H7 (cell line): ENCODE measurements around a stretch of chr13.

GRCh38 chr13:98515076-98515876, 61.6 kb downstream of the STK24 start:
- RAMPAGE, long total RNA = no peak

- RAMPAGE, long total RNA = no peak
Measured at GRCh38 chr13:98525830-98526883, 50.8 kb downstream of the STK24 start.

- RAMPAGE, long total RNA = no peak
Measured at GRCh38 chr13:98541126-98542090, 35.5 kb downstream of the STK24 start.

DNA sequence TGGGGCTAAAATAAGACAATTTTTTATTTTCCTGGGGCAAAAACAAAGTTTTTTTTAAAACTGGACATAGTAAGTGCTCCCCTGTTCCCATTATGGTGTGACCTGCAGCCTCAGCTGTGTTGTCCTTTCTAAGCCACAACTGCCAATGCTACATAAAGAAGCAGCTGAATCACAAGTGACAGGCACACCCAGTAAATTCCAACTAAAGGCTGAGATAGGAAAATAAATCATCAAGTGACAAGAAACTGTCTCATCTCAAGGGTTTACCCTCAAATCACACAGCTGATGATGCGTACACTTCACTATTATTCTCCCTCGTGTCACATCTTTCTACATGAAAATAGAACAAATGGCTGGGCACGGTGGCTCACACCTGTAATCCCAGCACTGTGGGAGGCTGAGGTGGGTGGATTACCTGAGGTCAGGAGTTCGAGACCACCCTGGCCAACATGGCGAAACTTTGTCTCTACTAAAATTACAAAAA, 28.6 kb downstream of the STK24 start:
- RAMPAGE, long total RNA = no peak

DNA sequence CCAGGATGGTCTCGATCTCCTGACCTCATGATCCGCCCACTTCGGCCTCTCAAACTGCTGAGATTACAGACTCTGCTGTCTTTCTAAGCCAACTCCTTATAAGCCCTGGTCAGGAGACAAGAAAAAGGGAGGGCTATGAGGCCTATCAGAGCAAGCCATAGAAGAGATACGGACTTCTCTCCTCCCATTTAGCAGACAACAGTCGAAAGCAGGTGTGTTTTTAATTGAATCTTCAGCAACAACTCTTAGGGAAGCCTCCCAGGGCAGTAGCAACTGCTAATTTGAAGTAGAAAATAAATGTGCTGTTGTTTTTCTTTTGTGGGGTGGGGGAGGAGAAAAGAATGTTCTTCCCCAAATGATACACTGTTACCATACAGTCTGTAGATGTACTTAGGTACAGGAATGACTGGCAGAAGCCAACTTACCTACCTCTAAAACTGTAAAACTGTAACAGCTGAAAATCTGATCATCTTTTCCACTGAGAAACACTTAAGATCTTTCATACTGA, 2.6 kb downstream of the STK24 start:
- RAMPAGE, long total RNA = no peak

- RAMPAGE, long total RNA = no peak
Measured at GRCh38 chr13:98575875-98576949, 695 bp downstream of the STK24 start.

- RAMPAGE, long total RNA = no peak
Measured at GRCh38 chr13:98751268-98751855, 1.1 kb downstream of the SLC15A1 start.

GRCh38 chr13:98892536-98893054, 85.3 kb downstream of the DOCK9 start:
- RAMPAGE, long total RNA = no peak

- RAMPAGE, long total RNA = no peak
Measured at GRCh38 chr13:99341253-99341964, 34.2 kb upstream of the GPR183 start.

DNA sequence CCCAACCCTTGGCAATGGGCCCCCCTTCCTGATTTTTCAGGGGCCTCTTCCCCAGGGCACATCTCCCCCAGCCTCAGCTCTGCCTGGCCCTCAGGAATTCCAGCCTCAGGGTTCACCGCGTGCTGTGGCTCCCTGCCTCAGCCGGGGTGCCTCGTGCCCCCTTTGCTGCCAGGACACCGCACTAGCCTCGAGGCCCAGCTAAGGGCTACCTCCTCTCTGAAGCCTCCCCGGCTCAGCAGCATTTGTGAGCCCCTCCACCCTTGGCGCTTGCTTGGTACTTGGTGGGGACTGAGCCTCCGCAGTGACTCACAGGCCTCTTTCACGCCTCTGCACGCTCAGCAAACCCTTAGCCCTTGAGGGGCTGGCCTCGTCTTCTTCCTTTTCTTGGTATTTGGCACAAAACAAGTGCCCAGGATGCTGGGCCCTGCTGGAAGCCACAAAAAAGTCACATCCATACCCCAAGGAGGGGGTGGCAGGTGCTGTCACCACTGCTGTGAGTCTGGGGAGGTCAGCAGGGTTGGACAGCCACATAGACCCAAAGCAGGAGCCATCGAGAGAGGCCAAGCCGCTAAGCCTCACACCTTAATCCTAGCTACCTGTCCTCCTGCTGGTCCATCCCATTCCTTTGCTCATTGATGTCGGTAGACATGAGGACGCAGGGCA, 85.4 kb upstream of the TM9SF2 start:
- RAMPAGE, long total RNA = no peak

GRCh38 chr13:99546744-99547203, 45.5 kb downstream of the TM9SF2 start:
- RAMPAGE, long total RNA = no peak

DNA sequence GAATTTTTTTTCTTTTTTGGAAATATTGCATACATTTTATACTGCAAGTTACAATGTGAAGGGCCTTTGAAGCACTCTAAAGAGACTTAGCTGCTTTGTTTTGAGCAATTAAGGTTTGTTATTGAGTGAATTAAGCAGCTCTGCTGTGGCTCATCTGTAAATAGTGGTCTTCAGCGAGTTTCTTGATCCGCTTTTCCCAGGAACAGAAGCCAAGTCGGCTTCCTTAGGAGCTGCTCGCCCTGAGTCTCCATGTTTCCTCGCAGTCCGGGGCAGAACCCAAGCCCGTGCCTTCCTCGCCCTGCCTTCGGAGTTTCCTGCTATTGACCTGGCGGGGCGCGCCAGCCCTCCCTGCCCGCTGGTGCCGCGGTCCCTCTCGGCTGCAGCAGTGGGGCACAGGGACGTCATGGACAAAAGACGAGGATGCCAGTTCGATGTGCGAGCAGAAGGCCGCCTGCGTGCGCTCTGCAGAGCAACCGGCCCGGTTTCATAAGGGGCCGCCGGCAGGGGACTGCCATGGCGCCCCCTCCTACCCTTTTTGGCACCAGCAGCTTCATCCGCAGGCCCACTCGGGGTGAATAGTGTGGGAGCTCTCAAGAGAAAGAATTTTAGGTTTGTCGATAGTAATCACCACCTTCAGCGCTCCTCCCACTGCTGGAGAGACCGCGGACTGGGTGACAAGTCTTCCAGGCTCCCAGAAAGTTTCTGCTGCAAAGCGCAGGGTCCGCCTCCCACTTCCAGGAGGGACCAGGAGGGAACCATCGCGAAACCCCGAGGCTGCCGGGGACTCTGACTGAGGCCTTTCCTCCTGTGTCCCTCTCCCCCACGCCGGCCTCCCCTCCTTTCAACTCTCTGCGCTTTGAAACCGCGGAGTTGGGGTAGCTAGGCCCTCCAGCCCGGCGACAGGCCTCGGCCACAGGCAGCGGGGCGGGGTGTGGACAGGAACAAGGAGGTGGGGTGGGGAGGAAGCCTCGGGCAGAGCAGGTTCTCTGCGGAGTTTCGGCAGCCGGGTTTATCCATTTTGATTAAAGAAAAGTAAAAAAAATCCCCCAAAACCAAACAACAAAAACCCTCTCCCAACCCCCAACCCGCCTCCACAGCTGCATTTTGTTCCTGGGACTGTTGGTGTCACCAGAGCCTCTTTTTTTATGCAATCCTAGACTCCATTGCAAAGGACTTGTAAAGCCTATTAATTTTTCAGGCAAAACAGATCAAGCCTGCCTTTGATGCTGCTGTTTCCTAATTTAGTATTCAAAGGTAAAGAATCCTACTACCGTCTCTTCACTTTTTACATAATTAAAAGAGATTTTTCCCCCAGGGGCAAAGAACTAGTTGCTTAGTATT, 51.7 kb downstream of the CLYBL start:
- RAMPAGE, long total RNA = no peak

DNA sequence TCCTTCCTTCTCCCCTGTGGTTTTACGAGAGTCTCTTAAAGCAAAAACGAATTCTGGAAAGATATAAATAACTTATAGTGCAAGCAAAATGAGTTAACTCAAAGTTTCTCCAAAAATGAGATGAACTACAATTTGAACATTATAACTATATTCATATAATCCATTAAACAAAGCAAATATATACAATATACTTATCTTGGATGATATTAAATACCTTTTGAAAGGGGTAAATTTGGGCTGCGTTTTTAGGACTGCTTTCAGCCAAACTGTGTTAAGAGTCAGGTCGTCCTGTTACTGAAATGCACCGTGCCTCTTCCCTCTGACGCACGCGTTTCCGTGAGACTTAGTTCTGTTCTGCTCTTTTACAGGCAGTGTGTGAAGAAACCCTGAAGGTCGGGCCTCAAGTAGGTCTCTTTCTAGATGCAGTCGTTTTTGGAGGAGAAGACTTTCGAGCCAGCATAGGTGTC, 107.1 kb downstream of the ZIC5 start:
- RAMPAGE, long total RNA = no peak

GRCh38 chr13:99895917-99896629, 75.5 kb downstream of the ZIC5 start:
- RAMPAGE, long total RNA = no peak

- RAMPAGE, long total RNA = no peak
Measured at GRCh38 chr13:99959618-99960376, 11.8 kb downstream of the ZIC5 start.

DNA sequence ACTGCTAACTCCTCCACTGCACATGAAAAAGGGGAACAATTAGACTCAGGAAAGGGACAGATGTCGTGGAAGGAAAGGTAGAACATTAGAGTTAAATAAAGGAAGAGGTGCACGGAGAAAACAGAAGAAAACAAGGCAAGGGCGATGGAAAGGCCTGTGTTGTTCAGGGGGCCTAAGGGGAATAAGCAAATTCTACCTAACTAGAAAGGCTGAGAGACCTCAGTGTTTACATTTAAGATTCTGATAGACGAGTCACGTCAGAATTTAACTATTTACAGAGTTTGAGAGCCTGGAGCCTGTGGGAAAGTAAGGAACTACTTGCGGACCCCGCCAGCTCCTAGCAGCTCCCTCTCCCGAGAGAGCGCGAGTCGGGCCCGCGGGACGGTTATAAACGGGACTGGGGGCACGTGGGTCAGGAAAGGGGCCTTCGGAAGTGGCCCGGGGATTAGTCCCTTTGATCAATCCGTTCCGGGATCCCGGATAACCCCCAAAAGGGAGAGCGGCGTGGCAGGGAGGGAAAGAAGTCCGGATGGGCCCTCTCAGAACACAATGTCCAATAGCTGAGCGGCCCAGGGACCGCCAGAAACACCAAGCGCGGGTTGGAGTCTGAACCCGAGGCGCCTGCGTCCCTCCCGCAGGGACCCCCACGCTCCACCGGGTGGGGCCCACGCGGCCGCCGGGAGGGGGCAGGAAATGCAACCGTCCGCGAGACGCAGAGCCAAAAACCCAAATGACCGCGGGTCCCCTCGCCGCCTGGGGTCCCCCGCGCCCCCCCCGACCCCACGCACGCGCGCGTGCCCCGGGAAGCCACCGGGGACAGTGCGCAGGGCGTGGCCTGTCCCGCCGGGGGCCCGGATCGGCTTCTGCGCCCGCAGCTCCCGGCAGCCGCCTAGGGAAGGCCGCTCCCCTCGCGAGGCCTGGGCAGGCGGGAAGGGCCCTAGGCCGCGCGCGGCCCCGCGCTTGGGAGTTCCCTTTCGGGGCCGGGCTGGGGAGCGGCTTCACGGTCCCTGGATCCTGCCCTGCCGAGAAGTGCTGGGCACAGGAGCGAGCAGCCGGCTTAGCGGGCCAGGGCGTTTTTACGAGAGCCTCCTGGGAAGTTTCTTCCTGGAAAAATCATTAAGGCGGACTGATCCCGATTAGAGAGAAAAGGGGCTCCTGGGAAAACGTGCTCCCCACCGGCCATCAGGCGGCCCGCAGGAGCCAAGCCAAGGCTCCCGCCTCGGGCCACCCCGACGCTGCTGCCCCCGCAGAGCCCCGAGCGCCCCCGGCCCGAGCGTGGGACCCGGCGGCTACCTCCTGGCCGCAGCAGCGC, 3.4 kb downstream of the ZIC5 start:
- RAMPAGE, long total RNA = no peak

- RAMPAGE, long total RNA = no peak
Measured at GRCh38 chr13:99981112-99981680, 388 bp upstream of the ZIC2 start.

DNA sequence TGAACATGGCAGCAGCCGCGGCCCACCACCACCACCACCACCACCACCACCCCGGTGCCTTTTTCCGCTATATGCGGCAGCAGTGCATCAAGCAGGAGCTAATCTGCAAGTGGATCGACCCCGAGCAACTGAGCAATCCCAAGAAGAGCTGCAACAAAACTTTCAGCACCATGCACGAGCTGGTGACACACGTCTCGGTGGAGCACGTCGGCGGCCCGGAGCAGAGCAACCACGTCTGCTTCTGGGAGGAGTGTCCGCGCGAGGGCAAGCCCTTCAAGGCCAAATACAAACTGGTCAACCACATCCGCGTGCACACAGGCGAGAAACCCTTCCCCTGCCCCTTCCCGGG, 1.1 kb downstream of the ZIC2 start:
- RAMPAGE, long total RNA = no peak

DNA sequence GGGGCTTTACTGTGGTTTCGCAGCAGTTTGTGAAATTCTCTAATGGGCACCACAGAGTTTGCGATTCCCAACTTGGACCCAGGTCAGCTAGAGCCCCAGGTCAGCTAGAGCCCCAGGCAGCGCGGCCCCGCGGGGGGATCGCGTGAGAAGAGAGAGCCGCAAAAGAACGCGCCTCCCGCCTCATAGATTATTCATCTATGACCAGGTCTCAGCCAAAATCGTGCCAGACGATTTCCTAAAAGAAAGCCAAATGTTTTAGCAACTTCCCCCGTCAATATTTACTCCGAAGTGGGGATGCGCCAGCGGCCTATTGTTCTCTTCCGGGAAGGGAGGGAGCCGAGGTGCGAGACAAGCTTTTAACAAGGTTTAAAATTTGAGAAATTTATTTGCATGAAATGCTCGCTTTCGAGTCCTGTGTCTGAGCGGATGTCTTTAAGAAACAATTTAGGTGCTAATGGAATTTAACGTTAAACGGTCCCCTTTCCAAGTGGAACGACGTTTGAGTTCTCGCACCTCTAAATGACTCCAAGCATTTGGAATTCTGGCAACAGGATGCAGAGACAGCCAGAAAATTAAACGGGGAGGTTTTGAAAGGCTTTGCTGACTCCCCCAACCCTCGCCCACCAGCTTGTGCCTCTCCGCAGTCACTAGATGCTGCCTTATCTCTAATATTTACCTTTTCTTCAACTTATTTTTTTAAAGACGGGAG, 2.3 kb downstream of the ZIC2 start:
- RAMPAGE, long total RNA = no peak

DNA sequence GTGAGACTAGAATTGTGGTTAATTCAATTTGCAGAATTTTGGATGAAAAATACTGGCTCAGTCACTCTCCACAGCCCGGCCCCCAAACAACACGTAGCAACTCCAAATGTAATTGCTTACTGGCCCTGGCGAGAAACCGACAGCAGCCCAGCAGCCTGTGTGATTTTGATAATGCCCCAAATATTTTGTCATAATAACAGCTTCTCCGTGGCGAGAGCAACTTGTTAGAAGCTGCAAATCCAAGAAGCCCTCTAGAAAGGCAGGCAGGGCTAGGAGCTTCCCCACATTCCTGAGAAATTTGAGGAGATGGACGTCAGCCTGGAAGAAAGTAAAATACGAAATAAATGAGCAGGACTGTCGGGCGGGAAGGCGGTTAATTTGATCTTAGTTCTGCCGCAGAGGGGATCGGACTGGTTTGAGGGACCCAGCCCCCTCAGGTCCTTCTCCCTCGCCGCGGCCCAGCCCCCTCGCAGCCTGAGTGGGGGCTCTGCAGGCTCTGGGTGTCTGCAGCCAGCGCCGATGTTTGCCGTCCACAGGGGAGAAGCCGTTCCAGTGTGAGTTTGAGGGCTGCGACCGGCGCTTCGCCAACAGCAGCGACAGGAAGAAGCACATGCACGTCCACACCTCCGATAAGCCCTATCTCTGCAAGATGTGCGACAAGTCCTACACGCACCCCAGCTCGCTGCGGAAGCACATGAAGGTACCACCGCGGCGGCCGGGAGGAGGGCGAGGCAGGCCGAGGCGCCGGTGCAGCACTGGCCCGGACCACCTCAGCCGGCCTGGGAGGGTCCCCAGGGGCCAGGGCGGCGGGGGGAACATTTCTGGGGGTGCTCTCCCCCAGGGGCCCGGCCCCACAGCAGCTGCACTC, 3.1 kb downstream of the ZIC2 start:
- RAMPAGE, long total RNA = no peak